Iris pigment epithelial cell (primary cell): ENCODE data around the gene SPAG5.

DNA sequence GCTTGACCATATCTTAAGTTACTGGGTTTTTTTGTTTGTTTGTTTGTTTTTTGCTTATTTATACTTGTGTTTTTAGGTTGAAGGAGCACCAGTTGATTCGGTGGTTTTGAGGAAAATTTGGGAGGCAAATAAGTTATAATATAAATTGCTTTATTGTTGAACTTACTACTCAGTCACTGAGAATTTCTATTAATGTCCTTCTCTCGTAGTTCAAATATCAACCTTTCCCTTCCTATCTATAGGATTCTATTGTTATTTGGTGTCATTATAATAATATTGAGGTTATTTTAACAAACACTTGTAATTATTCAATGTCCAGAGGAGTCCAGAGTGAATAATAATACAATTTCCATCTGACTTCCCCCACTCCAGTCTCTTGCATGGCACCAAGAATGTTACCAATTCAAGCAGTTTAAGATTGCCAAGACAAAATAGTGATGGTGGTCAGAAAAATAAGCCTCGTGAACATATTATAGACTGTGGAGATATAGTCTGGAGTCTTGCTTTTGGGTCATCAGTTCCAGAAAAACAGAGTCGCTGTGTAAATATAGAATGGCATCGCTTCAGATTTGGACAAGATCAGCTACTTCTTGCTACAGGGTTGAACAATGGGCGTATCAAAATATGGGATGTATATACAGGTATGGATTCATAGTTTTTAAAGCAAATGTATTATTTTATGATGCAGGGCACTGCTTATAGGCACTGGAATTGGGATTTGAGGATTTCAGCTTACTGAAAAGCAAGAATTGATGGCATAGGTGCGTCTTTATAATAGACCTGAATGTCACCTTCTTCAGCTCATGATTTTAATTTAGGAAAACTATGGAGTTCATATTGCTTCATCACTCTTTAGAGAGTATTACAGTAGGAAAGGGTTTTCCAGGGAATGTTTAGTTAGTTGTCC is 9.3 kb downstream of the WSB1 start:
- RRBS = no CpG with 5 or more reads among the region's 7 CpGs

DNA sequence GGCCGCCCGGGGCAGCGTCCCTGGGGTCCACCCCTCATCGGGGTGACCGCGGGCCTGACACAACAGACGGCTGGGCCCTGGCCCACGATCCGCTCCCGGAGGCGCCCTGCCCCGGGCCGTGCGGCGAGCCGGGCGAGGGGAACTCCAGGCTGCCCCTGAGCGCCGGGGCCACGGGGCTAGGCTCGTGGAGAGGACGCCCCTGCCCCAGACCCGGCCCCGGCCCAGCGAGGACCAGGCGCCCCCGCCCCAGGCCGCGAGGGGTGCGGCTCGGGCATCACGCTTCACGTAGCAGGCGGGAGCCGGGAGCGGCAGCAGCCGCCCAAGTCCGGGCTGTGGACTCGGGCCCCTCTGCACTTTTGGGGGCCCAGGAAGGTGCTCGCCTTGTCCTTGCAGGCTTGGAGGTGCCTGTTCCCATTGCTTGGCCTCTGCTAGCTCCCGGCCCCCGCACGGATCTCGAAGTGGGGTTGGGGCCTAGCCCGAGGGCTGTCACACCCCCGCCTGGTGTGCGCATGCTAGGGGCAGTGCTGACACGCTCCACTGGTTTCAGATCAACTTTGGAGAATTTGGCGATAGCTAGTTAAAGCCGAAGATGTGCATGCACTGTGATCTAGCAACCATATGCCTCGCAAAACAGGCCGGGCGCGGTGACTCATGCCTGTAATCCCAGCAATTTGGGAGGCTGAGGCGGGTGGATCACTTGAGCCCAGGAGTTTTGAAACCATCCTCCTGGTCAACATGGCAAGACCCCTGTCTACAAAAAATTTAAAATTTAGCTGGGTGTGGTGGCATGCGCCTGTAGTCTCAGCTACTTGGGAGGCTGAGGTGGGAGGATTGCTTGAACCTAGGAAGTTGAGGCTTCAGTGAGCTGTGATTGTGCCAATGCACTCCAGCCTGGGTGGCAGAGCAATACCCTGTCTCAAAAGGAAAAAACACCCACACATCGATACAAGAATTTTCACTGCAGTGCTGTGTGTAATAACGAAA is 55.7 kb downstream of the WSB1 start:
- RRBS = 25% methylated on average over 17 of the region's 58 CpGs

GRCh38 chr17:27811872-27812155 is 11.5 kb upstream of the NOS2 start:
- RRBS = no CpG with 5 or more reads among the region's 4 CpGs

DNA sequence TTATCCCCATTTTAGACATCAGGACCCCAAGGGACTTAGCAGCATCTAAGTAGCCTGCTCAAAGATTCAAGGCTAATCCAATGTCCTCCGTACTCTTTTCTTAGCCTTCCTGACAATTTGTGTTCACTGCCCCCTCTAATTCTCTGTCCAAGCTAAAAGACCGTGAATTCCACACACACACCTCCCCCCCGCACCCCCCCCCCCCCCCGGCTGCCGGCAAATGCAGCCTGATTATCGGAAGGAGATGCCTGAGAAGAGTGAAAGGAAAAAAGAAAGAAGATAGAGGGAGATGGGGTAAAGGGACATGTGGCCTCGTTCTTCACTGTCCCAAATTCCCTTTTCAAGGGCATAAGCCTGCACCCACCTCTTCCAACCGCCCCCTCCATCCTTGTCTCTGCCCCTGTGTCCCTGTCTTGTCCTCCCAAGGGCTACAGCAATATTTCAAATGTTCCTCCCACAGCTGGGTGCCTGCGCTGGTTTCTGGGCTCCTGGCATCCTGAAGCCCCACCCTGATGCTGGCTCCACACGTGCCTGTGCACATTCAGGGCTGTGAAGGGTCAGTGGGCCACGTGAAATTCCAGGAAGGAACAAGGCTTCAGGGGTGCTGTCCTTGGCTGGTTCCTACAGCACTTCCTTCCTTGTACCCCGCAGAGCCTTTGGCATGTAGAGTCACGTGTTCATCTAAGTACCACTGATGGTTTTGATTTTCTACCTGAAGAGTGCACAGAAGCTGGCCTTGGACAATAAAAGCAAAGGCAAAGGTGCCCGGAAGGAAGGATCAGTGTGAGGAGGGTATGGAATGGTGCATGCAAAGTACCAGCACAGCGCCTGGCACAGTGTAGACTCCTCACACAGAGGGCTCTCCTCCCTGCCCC is 57.8 kb upstream of the NLK start:
- RRBS = no CpG with 5 or more reads among the region's 15 CpGs

DNA sequence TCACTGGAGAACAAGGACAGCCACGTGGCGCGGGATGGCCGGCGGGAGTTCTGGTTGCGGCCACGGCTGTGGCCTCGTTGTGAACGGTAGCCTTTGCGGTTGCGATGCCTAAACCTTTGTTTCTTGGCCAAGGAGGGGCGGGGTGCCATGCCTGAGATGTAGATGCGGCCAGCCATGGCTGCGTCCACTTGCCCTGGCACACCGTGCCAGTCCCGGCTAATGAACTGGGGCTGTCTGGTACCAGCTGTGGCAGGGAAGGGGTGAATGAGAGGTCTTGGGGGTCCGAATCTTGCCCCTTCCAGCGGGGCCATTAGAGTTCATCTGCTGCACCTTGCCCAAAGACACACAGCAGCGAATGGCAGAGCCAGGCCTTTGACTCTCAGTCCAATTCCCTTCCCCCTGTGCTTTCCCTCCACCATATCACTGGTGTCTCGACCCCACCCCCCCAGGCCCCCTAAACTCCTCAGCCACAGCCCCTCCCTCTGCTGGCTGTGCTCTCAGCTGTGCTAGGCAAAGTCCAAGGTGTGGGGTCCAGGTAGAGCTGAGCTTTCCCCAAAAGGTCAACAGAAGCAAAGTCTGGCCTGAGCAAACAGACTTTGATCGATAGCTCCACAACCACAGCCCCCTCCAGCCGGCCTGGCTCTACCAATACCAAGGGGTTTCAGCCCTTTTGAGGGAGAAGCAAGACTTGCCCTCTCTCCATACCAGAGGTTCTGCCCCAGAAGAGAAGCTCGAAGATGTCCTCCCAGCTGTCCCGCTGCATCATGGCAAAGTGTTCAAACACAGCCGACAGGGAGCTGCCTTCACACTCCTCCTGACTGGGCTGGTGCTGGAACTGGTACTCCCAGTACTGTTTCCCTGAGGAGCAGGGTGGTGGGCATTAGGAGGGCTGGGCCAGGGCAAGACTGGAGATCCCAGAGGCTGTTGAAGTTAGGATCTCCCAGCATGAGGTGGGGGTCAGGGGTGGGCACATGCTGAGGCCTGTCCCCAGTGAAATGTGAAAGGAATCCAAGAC is 2.0 kb downstream of the VTN start:
- RRBS = no CpG with 5 or more reads among the region's 25 CpGs

GRCh38 chr17:28372233-28372816 is 831 bp downstream of the SARM1 start:
- RRBS = 2% methylated on average over 24 of the region's 45 CpGs

GRCh38 chr17:28396379-28397205 is 9.4 kb downstream of the SLC46A1 start:
- RRBS = no CpG with 5 or more reads among the region's 8 CpGs

- RRBS = no CpG with 5 or more reads among the region's 13 CpGs
These were observed 8.2 kb downstream of the FOXN1 start for GRCh38 chr17:28514296-28514824.

DNA sequence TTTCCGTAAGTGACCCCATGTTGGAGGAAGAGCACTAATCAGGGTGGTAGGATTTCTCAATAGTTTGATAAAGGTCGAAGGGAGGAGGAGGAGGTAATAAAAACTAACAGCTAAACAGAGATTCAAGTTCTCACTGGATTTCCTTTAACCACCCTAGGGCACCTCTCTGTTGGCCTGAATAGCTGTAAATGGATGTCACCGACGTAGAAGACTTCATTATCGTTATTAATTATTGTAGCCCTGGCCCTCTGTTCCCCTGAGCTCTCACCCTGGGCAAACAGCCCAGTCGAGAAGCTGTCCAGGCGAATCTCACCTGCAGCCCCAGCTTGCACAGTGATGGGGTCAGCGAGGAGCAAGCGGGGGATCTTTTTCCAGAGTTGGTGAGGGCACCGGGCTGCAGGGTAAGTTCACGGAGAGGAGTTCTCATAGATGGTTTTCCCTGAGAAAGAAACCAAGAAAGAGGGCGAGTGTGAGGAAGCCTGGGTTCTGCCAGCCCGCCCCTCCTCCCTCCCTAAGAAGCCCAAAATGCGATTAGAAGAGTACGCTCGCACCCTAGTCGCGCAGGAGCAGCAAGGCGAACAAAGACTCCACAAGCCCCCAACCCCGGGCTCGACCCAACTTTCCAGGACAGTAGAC is 510 bp downstream of the SPAG5 start:
- RRBS = no CpG with 5 or more reads among the region's 21 CpGs

DNA sequence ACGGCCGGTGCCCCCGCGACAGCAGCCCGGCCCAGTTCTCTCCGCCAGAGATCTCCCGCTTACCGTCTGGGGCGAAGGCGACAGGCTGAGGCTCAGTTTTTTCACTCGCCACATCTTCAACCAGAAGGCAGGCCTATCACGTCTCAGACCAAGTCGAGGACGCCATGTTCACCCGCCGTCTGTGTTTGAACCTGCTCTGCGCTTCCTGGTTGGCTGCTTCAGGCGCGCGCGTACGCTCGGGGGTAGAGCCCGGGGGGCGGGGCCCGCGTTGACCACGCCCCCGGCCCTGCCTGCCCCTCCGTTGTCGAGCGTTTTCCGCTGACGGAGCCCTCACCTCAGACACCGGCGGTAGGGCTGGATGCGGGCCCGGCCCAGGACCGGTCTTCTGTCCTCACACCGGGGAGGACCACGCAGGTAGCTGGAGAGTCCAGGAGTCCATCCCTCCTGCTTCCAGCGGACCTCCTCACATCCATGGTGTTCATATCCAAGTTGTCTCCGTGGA is at the start of gene SPAG5:
TSS of gene SPAG5 (minus strand) at position 193 of the 502 bp plus-strand sequence.
- RRBS = 4% methylated on average over 7 of the region's 43 CpGs

GRCh38 chr17:28612212-28612597 is 1.8 kb downstream of the RSKR start:
- RRBS = no CpG with 5 or more reads among the region's 4 CpGs

DNA sequence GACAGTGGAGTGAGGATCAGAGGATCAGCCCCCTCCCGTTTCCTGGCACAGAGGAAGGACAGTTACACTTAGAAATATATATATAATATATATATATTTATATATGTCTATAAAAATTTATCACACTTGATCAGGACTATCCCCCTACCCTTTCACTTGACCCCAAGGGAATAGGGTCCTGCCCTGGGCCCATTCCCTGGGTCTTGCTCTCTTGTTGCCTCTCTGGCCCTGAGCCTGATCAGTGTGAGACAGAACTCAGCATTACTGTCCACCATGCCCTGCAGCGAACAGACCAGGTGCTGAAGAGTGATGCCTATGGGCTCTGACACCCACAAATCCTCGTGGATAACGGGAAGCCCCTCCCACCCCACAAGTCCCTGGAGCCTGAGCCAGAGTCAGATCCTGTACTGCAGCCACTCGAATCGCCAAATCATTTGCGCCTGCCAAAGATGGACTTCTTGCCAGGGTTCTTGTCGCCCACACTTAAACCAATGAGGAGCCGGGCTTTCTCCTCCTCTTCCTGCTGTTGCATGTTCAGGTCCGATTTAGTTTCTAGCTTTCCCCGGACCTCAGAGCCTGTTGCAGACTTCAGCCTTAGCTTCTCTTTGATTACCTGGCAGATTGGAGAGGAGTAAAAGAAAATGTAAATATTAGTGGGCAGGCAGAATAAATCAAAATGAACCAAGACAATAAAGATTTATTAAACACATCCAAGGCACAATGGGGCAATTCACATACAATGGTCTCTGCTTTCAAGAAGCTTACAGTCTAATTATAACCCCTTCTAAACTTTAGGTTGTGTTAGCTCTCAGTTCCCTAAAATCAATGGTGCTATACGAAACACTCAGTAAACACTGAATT is 879 bp upstream of the RSKR start:
- RRBS = no CpG with 5 or more reads among the region's 12 CpGs

GRCh38 chr17:28619555-28620462 is 5.8 kb upstream of the RSKR start:
- RRBS = no CpG with 5 or more reads among the region's 8 CpGs

DNA sequence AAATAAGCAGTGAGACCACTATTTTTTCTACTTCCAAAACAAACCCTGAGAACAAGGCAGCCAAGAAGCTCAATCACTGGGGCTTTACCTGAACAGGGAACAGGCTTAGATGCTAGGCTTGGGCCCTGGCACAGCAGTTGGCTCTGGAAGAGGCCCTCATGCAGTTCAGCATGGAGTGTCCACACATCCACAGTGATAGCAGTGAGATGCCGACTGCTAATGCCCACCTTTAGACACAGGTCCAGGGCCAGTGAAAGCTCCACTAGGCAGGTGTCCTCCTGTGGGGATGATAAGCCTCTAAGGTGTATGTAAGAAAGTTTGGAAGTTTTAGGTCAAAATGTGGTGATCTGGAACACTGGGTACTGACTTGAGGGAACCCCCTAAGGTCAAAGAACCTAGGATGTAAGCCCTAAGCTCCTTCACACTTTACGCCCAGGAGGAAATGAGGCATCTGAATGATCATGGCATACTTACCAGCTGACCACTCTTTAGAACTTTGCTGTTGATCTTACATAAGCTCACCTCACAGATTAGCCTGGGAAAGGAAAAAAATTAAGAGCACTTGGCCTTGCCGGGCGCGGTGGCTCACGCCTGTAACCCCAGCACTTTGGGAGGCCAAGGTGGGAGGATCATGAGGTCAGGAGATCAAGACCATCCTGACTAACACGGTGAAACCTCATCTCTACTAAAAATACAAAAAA is 3.0 kb downstream of the BLTP2 start:
- RRBS = no CpG with 5 or more reads among the region's 7 CpGs

DNA sequence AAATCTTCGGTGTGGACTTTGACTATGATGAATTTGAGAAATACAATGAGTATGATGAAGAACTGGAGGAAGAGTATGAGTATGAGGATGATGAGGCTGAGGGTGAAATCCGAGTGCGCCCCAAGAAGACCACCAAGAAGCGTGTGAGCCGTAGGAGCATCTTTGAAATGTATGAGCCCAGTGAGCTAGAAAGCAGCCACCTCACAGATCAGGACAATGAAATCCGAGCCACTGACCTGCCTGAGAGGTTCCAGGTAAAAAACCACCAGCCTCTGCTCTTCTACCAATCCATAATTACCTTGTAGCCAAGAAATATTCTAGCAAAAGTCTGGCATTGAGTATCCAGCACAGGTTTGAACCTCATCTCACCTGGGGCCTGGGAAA is 14.2 kb downstream of the SUPT6H start:
- RRBS = no CpG with 5 or more reads among the region's 6 CpGs

DNA sequence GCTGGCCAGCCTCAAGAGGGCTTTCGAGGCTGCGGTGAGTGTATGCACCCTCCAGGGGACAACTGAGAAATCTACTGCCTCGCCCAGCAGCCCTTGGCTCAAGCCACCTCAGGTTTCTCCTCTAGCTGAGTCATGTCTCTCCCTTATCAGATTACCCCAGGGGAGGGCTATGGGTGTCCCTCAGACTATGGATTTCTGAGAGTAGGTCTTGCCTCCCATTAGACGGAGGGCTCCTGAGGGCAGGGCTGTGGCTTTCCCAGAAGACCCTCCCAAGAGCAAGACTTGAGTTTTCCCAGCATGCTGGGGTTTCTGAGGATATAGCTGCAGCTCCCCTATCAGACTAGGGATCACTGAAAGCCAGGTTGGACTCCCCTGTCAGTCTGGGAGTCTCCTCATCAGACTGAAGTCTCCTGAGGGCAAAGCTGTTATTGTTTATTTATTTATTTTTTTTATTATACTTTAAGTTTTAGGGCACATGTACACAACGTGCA is 6.8 kb downstream of the NEK8 start:
- RRBS = no CpG with 5 or more reads among the region's 5 CpGs

GRCh38 chr17:28807971-28808619 is 34.5 kb downstream of the FAM222B start:
- RRBS = no CpG with 5 or more reads among the region's 2 CpGs

DNA sequence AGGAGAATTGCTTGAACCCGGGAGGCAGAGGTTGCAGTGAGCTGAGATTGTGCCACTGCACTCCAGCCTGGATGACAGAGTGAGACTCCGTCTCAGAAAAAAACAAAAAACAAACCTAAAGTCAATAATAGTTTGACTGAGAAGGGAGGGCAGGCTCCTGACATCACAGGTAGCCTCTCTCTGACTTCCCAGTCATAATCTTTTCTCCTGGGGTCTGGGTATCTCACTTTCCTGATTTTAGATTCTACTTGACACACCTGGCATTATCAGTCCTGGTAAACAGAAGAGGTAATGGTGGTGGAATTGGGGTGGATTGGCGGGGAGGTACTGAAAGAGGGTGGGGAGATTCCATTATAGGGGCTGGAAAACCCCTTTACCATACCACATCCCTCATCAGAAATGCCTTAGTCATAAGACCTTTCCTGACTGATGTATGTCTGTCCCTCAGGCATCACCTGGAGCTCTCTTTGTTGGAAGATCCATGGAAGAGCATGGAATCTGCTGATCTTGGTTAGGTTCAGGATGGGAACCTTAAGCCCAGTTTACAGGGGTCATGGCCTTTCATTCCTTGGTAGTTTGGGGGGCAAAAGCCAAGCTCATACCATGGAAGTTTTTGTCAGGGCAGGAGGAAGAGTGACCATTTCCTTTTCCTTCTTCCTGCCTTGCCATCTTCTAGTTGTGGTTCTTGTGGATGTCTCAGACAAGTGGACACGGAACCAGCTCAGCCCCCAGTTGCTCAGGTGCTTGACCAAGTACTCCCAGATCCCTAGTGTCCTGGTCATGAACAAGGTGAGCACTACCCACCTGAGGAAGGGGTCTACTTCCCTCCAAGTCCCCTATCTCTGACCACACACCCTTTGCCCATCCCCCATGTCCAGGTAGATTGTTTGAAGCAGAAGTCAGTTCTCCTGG is 3.1 kb downstream of the ERAL1 start:
- RRBS = no CpG with 5 or more reads among the region's 4 CpGs

DNA sequence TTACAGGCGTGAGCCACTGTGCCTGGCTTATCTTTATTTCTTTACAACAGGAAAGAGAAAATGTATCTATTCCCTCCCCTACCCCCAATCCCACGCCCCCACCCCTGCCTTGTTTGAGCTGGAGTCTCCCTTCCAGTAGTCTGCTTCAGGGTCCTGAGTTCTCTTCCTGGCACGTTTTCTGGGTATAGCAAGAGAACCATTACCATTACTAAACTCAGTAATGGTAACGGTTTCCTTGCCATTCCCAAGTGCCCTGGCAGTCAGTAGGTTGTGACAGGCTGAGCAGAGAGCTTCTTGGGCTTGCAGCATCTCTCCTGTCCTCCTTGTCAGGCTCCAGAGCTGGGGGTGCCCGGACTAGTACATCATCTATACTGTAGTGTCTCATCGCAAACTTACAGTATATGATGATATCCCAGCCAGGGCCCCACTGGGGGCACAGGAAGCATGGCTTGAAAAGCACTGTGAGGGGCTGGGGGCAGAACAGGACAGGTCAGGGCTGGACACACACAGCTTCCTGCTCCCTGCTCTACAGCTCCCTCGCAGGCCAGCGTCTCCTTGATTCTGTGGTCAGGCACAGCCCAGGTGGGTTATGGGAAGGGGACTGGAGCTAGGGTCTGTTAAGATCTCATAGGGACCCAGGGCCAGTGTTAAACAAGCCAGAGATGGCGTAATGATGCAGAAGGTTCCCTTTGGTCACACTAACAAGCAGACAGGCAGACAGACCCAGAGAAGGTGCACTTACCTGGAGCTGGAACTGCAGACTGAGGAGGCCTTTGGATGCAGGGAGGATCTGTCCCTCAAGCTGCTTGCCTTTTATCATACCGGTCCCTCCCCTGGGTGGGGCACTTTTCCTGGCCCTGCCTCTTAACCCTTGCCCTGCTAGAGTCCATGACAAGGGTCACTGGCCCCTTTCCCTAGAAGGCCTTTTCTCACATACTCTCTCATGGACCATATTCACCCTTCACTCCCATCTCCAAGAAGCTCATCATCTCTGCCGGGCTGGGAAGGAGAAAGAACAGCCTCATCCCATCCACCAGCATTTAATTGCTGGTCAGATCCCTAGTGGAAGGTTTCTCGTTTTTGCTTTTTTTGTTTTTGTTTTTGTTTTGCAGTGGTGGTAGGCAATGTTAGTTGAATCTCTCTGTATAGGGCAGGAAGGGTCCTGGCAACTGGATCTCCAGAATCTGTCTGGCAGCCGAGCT is 6.8 kb downstream of the ERAL1 start:
- RRBS = no CpG with 5 or more reads among the region's 13 CpGs

DNA sequence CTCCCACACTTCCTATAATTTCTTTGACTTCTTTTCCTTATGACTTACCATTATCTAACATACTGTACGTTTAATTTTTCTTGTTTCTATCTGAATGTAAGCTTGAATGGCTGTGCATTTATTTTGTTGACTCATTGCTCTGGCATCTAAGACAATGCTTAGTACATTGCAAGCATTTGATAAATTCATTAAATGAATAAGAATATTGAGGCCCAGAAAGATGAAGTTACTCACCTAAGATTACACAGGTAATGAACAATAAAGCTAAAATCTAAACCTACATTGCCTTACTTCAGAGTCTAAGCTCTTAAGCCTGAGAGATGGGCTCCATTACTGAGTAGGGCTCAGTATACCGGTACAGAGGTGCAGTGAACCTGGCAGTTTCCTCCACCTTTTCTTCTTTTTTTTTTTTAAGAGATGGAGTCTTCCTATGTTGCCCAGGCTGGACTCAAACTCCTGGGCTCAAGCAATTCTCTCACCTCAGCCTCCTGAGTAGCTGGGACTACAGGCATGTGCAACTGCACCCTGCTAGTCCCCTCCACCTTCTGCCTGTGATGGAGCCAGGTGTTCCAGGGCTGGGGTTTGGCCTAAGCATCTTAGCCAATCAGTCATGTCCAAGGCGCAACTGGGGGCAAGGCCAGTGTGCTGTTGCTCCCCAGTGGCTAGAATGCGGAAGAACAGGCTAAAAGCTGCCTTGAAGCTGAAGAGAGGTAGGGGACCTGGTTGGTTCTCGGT is 18.8 kb downstream of the FLOT2 start:
- RRBS = no CpG with 5 or more reads among the region's 5 CpGs